K562 (cell line): ENCODE measurements around a stretch of chr11.

DNA sequence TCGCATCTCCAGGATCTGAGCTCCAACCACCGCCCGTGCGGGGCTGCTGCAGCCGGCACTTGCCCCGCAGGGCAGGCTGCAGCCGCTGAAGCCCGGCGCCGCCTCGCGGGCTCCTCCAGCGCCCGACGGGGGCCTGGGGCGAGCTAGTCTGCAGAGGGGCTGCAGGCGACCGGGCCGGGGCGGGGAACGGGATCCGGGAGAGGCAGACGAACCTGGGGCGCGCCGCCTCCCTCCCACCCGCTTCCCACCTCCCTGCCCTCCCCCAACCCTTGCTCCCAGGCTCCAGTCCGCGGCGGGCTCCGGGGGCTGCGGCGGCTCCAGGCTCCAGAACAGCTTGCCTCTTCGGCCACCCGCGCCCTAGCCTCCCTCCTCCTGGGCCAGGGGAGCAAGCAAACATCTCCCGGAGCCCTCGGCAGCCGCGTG, 841 bp downstream of the TENM4 start:
- RAMPAGE, long total RNA: no peak
- RRBS: 6% methylated on average over 18 of the region's 40 CpGs
PRO-cap:
- standard: no peak
- CoPRO, capped RNA only, 2 experiments: no peak in any of the 2 experiments
- CoPRO, capped and uncapped RNA, 2 experiments: no peak in any of the 2 experiments
- CoPRO, uncapped RNA only, 2 experiments: no peak in any of the 2 experiments
CAGE:
- cytosol, long polyA plus RNA: no peak
- long polyA plus RNA: no peak
- nucleolus, long total RNA: no peak
- nucleus, long polyA plus RNA: no peak

- RAMPAGE, long total RNA: no peak
- RRBS: no CpG with 5 or more reads among the region's 1 CpG
PRO-cap:
- standard: no peak
- CoPRO, capped RNA only, 2 experiments: no peak in any of the 2 experiments
- CoPRO, capped and uncapped RNA, 2 experiments: no peak in any of the 2 experiments
- CoPRO, uncapped RNA only, 2 experiments: no peak in any of the 2 experiments
CAGE:
- cytosol, long polyA plus RNA: no peak
- long polyA plus RNA: no peak
- nucleolus, long total RNA: no peak
- nucleus, long polyA plus RNA: no peak
Measured at GRCh38 chr11:80828718-80828917, 1387.8 kb upstream of the TENM4 start.

- RAMPAGE, long total RNA: no peak
- RRBS: no CpG with 5 or more reads among the region's 4 CpGs
PRO-cap:
- standard: bidirectional peak, plus-strand start at chr11:82791376, minus-strand start at chr11:82791280
- CoPRO, capped RNA only, 2 experiments: no peak in any of the 2 experiments
- CoPRO, capped and uncapped RNA, 2 experiments: no peak in any of the 2 experiments
- CoPRO, uncapped RNA only, 2 experiments: no peak in any of the 2 experiments
CAGE:
- cytosol, long polyA plus RNA: no peak
- long polyA plus RNA: no peak
- nucleolus, long total RNA: no peak
- nucleus, long polyA plus RNA: no peak
Measured at GRCh38 chr11:82790992-82791761, 57.5 kb upstream of the FAM181B start.

DNA sequence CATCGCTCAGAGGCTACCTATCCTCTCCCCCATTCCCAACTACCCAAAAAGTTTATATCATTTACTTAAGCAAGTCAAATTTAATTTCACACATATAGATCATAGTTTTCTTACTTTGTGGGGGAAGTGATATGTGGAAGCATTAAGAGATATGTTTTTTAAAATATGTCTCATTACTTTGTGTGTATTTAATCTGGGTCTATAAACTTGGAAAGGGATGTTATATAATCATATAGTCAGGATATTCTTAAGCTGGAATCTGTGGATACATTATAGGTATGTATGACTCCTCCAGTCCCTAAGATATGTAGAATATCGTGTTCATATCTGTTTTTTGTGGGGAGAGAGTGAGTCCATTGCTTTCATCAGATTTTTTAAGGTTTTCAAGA, 22.5 kb downstream of the DDIAS start:
- RAMPAGE, long total RNA: no peak
- RRBS: no CpG with 5 or more reads among the region's 2 CpGs
PRO-cap:
- standard: no peak
- CoPRO, capped RNA only, 2 experiments: no peak in any of the 2 experiments
- CoPRO, capped and uncapped RNA, 2 experiments: no peak in any of the 2 experiments
- CoPRO, uncapped RNA only, 2 experiments: no peak in any of the 2 experiments
CAGE:
- cytosol, long polyA plus RNA: no peak
- long polyA plus RNA: no peak
- nucleolus, long total RNA: no peak
- nucleus, long polyA plus RNA: no peak

GRCh38 chr11:82970473-82971075, 69.0 kb downstream of the DDIAS start:
- RAMPAGE, long total RNA: no peak
- RRBS: 96% methylated on average over 4 of the region's 60 CpGs
PRO-cap:
- standard: no peak
- CoPRO, capped RNA only, 2 experiments: no peak in any of the 2 experiments
- CoPRO, capped and uncapped RNA, 2 experiments: no peak in any of the 2 experiments
- CoPRO, uncapped RNA only, 2 experiments: no peak in any of the 2 experiments
CAGE:
- cytosol, long polyA plus RNA: no peak
- long polyA plus RNA: no peak
- nucleolus, long total RNA: no peak
- nucleus, long polyA plus RNA: no peak

GRCh38 chr11:82971194-82971716, 69.7 kb downstream of the DDIAS start:
- RAMPAGE, long total RNA: no peak
- RRBS: no CpG with 5 or more reads among the region's 4 CpGs
PRO-cap:
- standard: no peak
- CoPRO, capped RNA only, 2 experiments: no peak in any of the 2 experiments
- CoPRO, capped and uncapped RNA, 2 experiments: no peak in any of the 2 experiments
- CoPRO, uncapped RNA only, 2 experiments: no peak in any of the 2 experiments
CAGE:
- cytosol, long polyA plus RNA: no peak
- long polyA plus RNA: no peak
- nucleolus, long total RNA: no peak
- nucleus, long polyA plus RNA: no peak

- RAMPAGE, long total RNA: no peak
- RRBS: no CpG with 5 or more reads among the region's 3 CpGs
PRO-cap:
- standard: no peak
- CoPRO, capped RNA only, 2 experiments: no peak in any of the 2 experiments
- CoPRO, capped and uncapped RNA, 2 experiments: no peak in any of the 2 experiments
- CoPRO, uncapped RNA only, 2 experiments: no peak in any of the 2 experiments
CAGE:
- cytosol, long polyA plus RNA: no peak
- long polyA plus RNA: no peak
- nucleolus, long total RNA: no peak
- nucleus, long polyA plus RNA: no peak
Measured at GRCh38 chr11:82996069-82996563, 75.6 kb downstream of the RAB30 start.

DNA sequence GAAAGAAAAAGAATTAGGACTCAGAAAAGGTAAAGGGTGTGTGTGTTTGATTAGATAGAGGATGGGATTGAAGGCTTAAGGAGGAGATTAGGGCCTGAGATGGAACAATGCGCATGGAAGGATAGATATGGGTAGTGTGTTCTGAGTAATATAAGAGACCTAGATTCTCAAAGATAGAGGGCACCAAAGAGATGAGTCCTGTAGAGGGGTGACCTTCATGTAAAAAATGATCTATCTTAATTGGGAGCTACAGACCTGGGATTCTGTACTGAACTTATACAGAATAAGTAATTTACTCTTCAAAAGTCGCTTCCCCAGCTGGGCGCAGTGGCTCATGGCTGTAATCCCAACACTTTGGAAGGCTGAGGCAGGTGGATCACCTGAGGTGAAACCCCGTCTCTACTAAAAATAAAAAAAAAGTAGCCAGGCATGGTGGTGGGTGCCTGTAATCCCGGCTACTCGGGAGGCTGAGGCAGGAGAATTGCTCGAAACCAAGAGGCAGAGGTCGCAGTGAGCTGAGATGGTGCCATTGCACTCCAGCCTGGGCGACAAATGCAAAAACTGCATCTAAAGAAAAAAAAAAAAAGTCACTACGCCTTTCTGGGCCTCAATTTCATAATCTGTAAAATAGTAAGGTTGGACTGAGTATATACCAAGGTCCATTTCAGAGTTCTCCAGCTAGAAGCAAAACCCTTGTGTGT, 17.5 kb upstream of the RAB30 start:
- RAMPAGE, long total RNA: no peak
- RRBS: no CpG with 5 or more reads among the region's 10 CpGs
PRO-cap:
- standard: no peak
- CoPRO, capped RNA only, 2 experiments: no peak in any of the 2 experiments
- CoPRO, capped and uncapped RNA, 2 experiments: no peak in any of the 2 experiments
- CoPRO, uncapped RNA only, 2 experiments: peak in 1 of 2 experiments; most common plus-strand start position 494 of the sequence (in 1)
CAGE:
- cytosol, long polyA plus RNA: no peak
- long polyA plus RNA: no peak
- nucleolus, long total RNA: no peak
- nucleus, long polyA plus RNA: no peak

GRCh38 chr11:83680882-83681352, 394.8 kb upstream of the CCDC90B start:
- RAMPAGE, long total RNA: no peak
- RRBS: no CpG with 5 or more reads among the region's 4 CpGs
PRO-cap:
- standard: no peak
- CoPRO, capped RNA only, 2 experiments: no peak in any of the 2 experiments
- CoPRO, capped and uncapped RNA, 2 experiments: no peak in any of the 2 experiments
- CoPRO, uncapped RNA only, 2 experiments: no peak in any of the 2 experiments
CAGE:
- cytosol, long polyA plus RNA: no peak
- long polyA plus RNA: no peak
- nucleolus, long total RNA: no peak
- nucleus, long polyA plus RNA: no peak

- RAMPAGE, long total RNA: no peak
- RRBS: no CpG with 5 or more reads among the region's 3 CpGs
PRO-cap:
- standard: no peak
- CoPRO, capped RNA only, 2 experiments: no peak in any of the 2 experiments
- CoPRO, capped and uncapped RNA, 2 experiments: no peak in any of the 2 experiments
- CoPRO, uncapped RNA only, 2 experiments: no peak in any of the 2 experiments
CAGE:
- cytosol, long polyA plus RNA: no peak
- long polyA plus RNA: no peak
- nucleolus, long total RNA: no peak
- nucleus, long polyA plus RNA: no peak
Measured at GRCh38 chr11:83910124-83910564, 624.0 kb upstream of the CCDC90B start.

- RAMPAGE, long total RNA: no peak
- RRBS: no CpG with 5 or more reads among the region's 16 CpGs
PRO-cap:
- standard: unidirectional peak, minus-strand start at chr11:84308092
- CoPRO, capped RNA only, 2 experiments: no peak in any of the 2 experiments
- CoPRO, capped and uncapped RNA, 2 experiments: no peak in any of the 2 experiments
- CoPRO, uncapped RNA only, 2 experiments: no peak in any of the 2 experiments
CAGE:
- cytosol, long polyA plus RNA: no peak
- long polyA plus RNA: no peak
- nucleolus, long total RNA: no peak
- nucleus, long polyA plus RNA: no peak
Measured at GRCh38 chr11:84307796-84308241, 1021.7 kb upstream of the CCDC90B start.

DNA sequence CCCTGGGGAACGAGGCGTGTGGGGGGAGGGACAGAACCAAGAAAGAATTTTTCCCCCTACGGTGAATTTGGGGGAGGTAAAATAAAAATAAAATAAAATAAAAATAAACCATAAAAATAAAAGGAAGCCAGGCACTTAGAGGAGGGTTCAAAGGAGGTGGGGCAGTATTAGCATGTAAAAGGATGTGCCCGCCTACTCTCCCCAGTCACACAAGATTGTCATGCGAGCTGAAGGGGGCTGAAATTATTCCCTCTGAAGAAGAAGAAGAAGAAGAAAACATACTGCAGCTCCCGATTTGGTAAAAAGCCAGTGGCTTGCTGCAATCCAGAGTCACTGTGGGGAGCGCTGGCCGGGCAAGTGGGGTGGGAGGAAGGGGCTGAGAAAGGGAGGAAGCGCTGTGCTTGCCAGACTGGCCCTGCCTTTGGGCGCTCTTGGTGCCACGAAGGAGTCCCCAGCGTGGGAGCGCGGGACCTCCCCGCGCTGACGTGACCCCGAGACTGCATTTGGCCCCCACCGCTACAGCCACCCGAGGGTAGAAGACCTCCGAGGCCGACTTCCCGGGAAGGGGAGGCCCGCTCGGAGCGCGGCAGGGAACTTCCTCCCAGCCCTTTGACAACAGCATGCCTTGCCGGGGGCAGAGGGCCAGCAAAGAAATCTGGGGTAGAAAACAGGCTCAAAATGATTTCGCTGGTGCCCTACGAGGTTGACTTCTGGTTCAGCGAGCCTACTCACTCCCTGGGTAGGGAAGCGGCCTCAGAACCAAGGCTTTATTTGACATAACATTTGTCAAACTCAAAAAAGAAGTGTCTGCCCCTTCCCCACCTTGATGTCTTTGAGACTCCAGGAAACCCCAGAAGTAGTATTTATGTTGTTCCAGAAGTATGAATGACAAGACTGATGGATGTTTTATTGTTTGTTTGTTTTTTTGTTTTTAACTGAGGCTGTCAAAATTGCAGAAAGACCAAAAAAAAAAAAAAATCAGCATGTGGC, 906.3 kb downstream of the DLG2 start:
- RAMPAGE, long total RNA: no peak
- RRBS: 2% methylated on average over 6 of the region's 32 CpGs
PRO-cap:
- standard: no peak
- CoPRO, capped RNA only, 2 experiments: no peak in any of the 2 experiments
- CoPRO, capped and uncapped RNA, 2 experiments: no peak in any of the 2 experiments
- CoPRO, uncapped RNA only, 2 experiments: no peak in any of the 2 experiments
CAGE:
- cytosol, long polyA plus RNA: no peak
- long polyA plus RNA: no peak
- nucleolus, long total RNA: no peak
- nucleus, long polyA plus RNA: no peak

DNA sequence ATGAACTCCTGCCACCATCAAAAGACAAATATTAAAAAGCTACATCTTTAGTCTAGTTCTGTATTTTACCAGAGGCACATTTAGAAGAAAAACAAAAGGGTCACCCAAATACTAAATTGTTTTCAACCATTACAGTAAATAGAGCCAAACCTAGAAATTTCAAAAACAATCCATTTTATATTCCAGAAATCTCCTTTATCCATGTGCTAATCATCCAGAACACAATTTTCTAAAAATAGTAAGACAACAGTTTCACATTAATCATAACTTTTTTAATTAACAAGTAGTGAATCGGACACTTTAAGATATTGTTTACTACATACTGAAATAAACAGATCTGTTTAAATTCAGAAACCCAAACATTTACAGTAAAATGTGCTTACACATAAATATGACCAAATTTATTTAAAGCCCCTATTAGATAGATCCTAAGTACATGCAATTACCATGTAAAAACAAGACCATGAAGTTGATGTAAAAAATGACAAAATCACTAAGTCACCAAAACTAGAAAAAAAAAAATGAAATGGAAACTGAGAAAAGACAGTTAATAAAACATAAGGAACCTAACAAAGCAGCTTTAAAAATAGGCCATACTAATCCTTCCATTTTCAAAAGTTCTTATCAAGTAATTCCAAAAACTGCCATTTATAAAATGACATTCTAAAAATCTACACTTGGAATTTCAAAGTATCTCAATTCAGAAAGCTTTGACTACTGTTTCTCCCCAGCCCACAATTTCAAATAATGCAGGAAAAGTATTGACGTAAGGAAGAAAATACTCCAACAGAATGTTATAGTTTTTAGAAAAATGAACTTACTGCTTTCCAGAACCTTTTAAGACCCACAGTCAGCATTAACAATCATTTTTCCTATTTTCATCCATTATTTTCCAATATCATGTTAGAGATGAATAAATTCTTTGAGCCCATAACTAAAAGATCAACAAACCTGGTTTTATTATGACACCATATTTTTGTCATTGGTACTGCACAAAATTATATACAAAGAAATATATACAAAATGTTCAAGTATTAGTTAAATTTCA, 3.8 kb downstream of the CREBZF start:
- RAMPAGE, long total RNA: no peak
- RRBS: no CpG with 5 or more reads among the region's 2 CpGs
PRO-cap:
- standard: no peak
- CoPRO, capped RNA only, 2 experiments: no peak in any of the 2 experiments
- CoPRO, capped and uncapped RNA, 2 experiments: no peak in any of the 2 experiments
- CoPRO, uncapped RNA only, 2 experiments: peak in 1 of 2 experiments; most common plus-strand start position 554 of the sequence (in 1); most common minus-strand start position 552 of the sequence (in 1)
CAGE:
- cytosol, long polyA plus RNA: no peak
- long polyA plus RNA: no peak
- nucleolus, long total RNA: no peak
- nucleus, long polyA plus RNA: no peak

GRCh38 chr11:85756230-85756550, 54.8 kb downstream of the SYTL2 start:
- RAMPAGE, long total RNA: no peak
- RRBS: no CpG with 5 or more reads among the region's 2 CpGs
PRO-cap:
- standard: no peak
- CoPRO, capped RNA only, 2 experiments: no peak in any of the 2 experiments
- CoPRO, capped and uncapped RNA, 2 experiments: no peak in any of the 2 experiments
- CoPRO, uncapped RNA only, 2 experiments: no peak in any of the 2 experiments
CAGE:
- cytosol, long polyA plus RNA: no peak
- long polyA plus RNA: no peak
- nucleolus, long total RNA: no peak
- nucleus, long polyA plus RNA: no peak

DNA sequence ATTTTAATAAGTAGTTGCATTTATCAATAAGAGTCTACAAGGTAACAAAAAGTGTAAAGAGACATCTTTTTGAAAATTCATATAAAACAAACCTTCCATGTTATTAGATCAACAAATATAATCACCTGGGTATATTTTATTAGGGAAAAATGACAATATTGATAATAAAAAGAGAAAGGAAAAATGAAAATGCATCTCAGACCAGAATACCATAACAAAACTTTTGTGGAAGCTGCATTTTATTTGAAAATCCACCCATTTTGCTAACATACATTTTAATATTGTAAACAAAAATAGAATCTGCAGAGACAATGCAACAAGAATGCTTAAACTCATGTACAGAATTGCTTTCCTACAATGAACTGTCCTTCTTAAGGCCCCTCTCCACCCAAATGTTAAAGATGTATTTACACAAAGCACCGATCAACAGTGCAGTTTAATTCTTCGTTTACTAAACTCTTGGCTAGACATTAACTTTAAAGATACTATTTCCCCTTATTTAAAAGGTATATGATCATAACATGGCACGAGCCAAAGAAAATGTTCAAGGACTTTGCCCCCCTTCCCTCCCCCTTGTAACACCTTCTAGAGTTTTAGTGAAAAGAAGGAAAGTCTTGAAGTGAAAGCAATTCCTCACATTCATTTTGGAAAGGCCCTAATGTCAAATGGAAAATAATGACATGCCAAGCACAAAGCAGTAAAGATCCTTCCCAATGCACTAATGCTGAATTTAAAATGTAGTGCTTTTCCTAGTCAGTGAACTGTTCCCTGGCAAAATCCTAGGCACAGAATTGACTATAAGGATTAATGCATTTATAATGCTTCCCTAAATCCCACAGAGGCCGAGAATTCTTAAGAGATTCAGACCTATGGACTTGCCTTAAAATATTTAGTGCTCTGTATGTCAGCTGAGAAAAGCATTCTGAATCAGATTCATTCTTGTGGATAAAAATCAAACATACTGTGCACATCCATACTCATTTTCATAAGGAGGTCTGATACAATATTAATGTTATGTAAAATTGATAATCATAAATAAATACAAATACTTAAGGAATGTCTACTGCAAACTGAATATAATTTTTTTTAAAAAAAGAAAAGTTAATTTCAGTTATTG, 102.6 kb downstream of the CCDC83 start:
- RAMPAGE, long total RNA: no peak
- RRBS: no CpG with 5 or more reads among the region's 4 CpGs
PRO-cap:
- standard: no peak
- CoPRO, capped RNA only, 2 experiments: no peak in any of the 2 experiments
- CoPRO, capped and uncapped RNA, 2 experiments: peak in 1 of 2 experiments; most common minus-strand start position 1,005 of the sequence (in 1)
- CoPRO, uncapped RNA only, 2 experiments: peak in 1 of 2 experiments; most common minus-strand start position 518 of the sequence (in 1)
CAGE:
- cytosol, long polyA plus RNA: no peak
- long polyA plus RNA: no peak
- nucleolus, long total RNA: no peak
- nucleus, long polyA plus RNA: no peak

GRCh38 chr11:85963204-85963975, 105.5 kb downstream of the PICALM start:
- RAMPAGE, long total RNA: no peak
- RRBS: no CpG with 5 or more reads among the region's 6 CpGs
PRO-cap:
- standard: no peak
- CoPRO, capped RNA only, 2 experiments: no peak in any of the 2 experiments
- CoPRO, capped and uncapped RNA, 2 experiments: no peak in any of the 2 experiments
- CoPRO, uncapped RNA only, 2 experiments: peak in 2 of 2 experiments; most common minus-strand start chr11:85963303 (in 1)
CAGE:
- cytosol, long polyA plus RNA: no peak
- long polyA plus RNA: no peak
- nucleolus, long total RNA: no peak
- nucleus, long polyA plus RNA: no peak

DNA sequence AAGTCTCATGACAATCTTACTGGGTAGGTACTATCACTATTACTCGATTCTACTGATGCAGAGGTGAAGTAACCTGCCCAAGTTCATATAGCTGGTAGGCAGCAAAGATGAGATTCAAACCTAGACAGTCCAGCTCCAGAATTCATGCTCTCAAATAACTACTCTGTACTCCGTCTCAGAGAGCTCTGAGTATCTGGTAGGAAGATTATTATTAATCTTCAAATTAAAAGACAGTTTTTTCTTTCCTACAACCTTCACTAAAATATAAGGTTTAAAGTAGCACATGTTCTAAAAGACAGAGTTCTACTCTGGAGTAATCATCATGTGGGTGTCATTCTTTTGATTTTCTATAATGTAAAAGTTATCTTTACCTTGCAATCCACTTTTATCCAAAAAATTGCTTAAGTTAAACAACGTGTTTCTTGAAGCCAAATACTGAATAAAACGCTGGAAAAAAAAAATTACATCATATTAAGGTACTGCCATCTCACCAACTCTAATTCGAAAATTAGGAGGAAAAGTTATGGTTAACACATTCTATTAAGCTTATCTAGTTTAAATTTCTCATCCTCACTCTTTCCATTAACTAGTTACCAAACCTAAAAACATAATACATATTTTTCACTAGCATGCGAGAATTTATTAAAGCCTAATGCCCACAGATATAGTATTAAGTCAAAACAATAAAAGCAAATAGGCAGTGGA, 42.8 kb downstream of the PICALM start:
- RAMPAGE, long total RNA: no peak
- RRBS: no CpG with 5 or more reads among the region's 6 CpGs
PRO-cap:
- standard: no peak
- CoPRO, capped RNA only, 2 experiments: no peak in any of the 2 experiments
- CoPRO, capped and uncapped RNA, 2 experiments: no peak in any of the 2 experiments
- CoPRO, uncapped RNA only, 2 experiments: peak in 2 of 2 experiments; most common minus-strand start position 225 of the sequence (in 2)
CAGE:
- cytosol, long polyA plus RNA: no peak
- long polyA plus RNA: no peak
- nucleolus, long total RNA: no peak
- nucleus, long polyA plus RNA: no peak

- RAMPAGE, long total RNA: no peak
- RRBS: no CpG with 5 or more reads among the region's 5 CpGs
PRO-cap:
- standard: no peak
- CoPRO, capped RNA only, 2 experiments: no peak in any of the 2 experiments
- CoPRO, capped and uncapped RNA, 2 experiments: no peak in any of the 2 experiments
- CoPRO, uncapped RNA only, 2 experiments: peak in 1 of 2 experiments; most common plus-strand start chr11:86062759 (in 1); most common minus-strand start chr11:86062763 (in 1)
CAGE:
- cytosol, long polyA plus RNA: no peak
- long polyA plus RNA: no peak
- nucleolus, long total RNA: no peak
- nucleus, long polyA plus RNA: no peak
Measured at GRCh38 chr11:86062532-86063425, 6.1 kb downstream of the PICALM start.